Natural killer cell (primary cell): ENCODE measurements around a stretch of chr5.

- PRO-cap: no peak
Measured at GRCh38 chr5:65658565-65658808, 33.7 kb downstream of the SHLD3 start.

DNA sequence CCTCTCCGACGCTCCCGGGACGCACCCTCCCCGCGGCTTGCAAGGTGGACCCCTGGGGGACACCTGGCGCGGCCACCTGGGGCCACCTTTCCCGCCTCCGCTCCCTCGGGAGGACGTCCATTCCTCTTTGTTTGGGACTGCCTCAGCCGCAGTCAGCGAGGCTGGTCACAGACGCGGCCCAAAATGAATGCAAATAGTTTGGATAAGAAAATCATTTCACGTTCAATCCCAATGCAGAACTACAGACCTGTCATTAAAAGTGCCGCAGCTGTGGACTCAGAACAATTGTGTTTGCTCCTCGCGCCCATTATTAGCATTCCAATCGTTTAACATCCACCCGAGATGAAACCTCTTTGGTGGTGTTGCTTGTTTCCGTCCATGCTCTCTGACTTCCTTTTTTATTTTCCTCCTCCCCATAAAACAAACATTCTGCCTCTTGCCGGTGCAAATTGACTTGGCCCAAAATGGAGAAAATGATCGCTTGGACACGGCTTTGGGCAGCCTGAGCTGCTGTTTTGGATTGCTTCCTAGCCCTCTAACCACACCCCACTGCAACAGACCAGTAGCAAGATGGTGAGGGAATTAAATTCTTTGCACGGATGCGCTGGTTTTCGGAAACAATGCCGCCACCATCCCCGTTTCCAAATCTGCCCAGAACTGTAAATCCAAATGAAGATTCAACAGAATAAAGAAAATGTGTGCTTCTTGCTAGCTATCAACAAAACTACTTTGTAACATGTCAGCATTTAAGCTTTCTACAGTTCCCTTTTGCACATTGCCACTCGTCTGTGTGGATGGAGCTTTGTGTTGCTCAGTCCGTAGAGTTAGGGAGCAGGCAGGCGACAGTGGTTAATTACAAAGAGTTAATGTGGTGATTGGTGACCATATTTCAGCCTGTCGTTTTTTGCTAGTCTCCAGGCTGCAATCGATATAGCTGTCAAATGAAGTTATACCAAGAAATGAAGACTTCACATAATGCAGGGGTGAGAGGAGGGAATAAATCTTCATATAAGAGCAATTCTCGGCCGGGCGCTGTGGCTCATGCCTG, 829 bp downstream of the NLN start:
- PRO-cap: no peak

DNA sequence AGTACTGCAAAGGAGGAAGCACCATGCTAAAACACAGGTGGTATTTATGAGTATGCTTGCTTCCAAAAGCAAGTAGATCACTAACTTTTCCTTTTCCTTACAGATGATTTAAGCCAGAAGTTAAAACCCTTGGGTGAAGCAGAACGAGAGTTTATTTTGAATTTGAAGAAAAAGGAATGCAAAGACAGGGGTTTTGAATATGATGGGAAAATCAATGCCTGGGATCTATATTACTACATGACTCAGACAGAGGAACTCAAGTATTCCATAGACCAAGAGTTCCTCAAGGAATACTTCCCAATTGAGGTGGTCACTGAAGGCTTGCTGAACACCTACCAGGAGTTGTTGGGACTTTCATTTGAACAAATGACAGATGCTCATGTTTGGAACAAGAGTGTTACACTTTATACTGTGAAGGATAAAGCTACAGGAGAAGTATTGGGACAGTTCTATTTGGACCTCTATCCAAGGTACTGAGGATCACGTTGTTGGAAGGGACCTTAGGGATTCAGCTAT, 66.1 kb downstream of the NLN start:
- PRO-cap: no peak

GRCh38 chr5:65810027-65810535, 88.1 kb downstream of the NLN start:
- PRO-cap: no peak

DNA sequence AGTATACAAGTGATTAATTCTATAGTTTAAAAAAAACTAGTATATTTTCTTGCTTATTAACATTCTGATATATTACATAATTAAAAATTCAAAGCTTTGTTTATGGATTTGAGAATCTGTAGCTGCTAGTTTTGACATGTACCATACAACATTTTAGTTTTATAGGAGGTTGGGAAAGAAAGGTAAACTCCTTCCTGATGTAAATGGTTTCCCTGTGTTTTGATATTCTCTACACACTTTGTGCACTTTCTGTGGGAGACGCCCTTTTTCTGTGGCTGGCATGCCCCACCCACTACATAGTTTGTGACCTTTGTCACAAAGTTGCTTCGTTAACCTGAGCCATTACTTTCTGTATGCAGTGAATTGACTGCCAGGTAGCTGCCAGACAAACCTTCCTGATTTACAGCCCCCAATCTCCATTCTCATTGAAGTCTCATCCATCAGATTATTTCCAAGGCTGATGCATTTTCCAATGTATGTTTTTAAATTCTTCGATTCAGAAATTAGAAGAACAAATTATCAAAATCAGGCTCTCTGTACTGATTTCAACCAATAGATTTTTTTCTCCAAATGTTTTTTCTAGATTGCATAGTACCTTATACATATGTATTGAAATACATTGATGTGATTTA, 90.7 kb downstream of the NLN start:
- PRO-cap: no peak

DNA sequence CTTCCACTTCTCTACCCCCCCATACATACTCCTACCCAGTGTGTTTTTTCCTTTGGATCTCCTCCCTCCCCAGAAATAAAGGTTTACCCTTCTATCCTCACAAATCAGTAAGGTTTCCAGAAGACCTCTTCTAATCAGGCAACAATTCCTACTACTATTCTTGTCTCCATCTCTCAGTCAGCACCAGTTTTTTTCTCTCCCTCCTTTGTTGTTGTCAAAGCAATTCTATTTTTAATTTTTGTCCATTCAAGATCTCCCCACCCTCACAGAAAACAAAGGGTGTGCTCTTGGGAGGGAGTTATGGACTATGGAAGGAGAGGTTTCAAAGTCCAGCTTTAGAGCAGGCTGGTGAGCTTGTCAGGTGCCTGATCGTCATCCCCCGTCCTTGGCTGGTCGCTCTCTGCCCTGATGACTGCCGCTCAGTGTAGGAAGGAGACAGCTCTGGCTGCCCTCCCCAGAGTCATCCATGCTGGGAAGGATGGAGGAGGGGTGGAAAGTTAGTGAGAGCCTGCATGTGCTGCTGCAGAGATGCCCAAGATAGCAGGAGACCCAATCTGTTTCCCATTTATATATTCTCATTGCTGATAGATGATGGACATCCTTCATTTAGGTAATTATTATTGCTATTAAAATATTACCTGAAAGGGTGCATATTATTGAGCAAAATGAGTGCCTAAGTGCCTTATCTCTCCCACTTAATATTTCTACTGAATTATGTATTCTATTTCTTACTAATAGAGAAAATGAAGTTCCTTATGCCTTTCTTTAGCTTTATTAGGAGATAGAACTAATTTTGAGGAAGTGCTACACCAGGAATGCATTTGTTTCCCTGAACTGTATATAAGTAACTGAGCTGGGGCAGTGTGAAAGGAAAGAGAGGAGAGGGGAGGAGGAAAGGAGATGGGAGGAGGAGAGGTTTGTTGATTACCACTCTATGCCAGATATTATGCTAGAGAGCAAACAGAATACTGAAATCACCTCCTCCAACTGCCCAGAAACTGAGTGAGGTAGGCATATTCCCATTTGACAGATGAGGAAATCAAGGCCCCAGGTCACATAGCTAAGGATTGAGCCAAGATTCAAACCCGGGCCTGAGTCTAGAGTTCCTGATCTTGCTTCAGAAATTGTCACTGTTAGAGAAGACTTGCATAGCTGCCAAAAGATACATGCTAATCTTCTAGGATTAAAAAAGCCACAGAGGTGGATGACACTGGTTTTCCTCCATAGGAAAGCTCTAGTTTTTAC, 96.8 kb downstream of the NLN start:
- PRO-cap: no peak

- PRO-cap: no peak
Measured at GRCh38 chr5:65975194-65976024, 49.0 kb downstream of the ERBIN start.

GRCh38 chr5:66087039-66087606, 57.0 kb upstream of the SREK1 start:
- PRO-cap: no peak

GRCh38 chr5:66161936-66162726, 18.0 kb downstream of the SREK1 start:
- PRO-cap: no peak

GRCh38 chr5:66169435-66170237, 25.5 kb downstream of the SREK1 start:
- PRO-cap: no peak

DNA sequence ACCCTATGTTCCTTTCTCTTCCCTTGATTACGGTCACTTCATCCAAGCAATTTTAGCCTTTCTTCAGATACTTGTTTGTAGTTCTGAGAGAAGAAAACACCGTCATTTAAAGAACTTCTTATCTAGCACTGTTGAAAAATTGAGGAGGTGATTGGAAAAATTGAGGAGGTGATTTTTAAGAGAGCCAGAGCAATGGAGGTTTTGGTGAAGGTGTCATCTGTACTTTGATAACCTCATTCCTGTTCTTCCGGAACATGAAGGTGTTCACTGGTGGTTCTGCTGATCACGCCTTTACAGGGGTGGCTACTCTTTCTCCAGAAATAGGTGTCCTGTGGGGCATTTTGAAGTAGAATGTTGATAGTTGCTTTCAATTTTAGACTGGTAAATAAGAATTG, 94.4 kb downstream of the MAST4 start:
- PRO-cap: no peak

DNA sequence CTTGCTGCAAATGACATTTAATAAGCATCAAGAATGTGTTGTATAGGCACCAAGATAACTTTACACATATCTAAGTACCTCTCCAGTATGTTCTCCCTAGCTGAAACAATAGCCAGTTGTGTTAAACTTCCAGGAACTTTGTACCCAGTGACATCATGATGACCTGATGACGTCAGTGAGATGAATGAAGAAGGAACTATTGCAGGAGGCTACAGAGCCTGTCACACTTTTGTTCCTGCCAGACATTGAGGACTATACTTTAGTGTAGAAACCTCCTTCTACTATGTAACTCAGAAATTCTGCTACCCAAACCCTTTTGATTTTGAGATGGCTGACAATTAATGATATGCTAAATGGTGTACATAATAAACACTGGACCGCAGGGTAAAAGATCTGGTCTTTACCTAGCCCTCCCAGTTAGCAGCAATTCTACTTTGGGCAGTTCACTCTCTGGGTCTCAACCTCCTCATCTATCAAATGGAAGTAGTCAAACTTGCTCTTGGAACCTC, 129.7 kb downstream of the CD180 start:
- PRO-cap: no peak

GRCh38 chr5:67095336-67096237, 101.0 kb downstream of the CD180 start:
- PRO-cap: no peak

GRCh38 chr5:67166476-67167087, 30.0 kb downstream of the CD180 start:
- PRO-cap: bidirectional peak, plus-strand start at chr5:67166816, minus-strand start at chr5:67166771

DNA sequence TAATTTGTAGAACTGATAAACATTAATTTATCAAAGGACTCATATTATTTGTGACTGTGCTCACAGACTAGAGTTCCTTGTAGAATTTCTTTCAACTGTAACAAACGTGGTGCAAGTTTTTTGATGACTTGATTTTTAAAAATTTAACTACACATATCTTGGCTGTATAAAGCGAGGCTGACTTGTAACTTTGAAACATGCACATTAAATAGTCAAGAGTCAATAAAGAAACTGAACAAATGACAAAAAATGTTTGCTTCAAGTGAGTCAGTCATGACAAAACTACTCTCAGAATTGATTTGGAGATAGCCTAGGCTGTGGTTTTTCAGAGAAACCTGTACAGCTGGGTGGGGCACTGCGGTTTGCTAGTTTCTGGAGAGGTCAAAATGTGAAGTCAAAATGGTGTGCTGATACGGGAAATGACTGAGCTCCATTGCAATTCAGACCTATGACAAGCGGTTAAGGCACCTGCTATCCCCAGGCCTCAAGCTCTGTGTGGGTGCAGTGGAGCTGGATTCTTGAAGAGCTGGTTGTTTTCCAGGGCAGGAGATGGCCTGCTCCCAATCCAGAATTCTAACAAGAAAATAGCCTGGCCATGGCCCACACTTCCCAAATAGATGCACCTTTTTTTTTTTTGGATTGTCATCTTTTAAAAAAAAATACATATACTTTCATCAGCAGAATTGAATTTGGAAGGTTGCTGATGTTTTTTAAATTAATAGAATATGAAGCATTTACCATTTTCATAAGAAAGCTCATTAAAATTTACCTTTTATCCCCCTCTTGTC, 10.4 kb upstream of the CD180 start:
- PRO-cap: bidirectional peak, plus-strand start at position 397 of the sequence, minus-strand start at position 210 of the sequence

GRCh38 chr5:67221490-67222247, 25.1 kb upstream of the CD180 start:
- PRO-cap: unidirectional peak, plus-strand start at chr5:67221955

DNA sequence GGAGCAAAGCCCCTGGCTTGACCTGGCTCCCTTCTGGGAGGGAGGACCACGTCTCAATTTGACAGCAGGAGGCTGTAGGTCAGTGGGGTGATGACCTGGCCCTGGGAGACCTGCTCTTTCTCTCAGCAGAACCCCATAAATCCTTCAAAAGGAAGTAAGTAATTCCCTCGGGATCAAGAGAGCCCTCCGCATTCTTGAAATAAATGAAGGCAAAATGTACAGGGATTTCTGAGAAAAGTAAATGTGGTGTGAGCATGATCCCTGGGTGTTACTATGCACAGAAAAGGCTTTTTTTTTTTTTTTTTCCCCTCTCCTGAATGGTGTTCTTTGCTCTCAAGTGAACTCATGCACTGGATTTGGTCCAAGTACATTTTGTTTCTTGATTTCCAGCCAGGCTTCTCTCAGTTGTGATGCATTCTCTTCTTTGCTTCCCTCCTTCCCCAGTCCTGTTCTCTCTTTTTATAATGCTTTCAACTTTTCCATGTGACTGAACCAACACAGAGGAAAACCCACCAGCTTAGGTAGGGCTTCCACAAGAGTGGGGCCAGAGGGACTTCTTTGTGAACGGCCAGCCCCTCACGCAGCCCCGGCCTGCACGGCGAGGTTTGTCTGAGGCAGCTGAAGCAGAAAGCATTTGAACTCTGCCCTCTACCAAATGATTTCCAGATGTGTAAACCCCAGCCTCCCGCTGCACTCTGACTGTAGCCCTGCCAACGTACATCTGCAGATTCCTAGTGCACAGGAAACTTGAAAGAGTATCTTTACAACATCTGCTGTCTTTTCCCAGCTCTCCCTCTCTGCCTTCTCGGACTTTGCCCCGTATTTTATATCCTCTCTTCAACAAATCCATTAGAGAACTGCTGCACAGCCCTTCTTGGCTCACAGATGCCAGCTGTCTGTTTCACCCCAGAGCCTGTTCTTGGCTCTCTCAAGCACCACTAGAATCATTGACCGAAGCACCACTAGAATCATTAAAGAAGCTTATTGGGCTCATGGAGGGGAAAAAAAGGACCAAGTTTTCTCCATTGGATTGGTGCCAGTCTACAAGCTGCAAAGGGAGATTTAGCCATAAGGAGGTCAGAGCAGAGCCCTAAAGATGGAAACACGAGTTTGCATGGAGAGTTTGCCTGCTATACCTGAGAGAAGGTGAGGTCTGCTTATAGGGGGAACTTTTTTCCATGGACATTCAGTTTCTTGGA, 71.8 kb upstream of the CD180 start:
- PRO-cap: no peak

- PRO-cap: unidirectional peak, plus-strand start at chr5:67515261
Measured at GRCh38 chr5:67514879-67515587, 318.4 kb upstream of the CD180 start.

- PRO-cap: no peak
Measured at GRCh38 chr5:68254878-68255315, 39.3 kb downstream of the PIK3R1 start.

DNA sequence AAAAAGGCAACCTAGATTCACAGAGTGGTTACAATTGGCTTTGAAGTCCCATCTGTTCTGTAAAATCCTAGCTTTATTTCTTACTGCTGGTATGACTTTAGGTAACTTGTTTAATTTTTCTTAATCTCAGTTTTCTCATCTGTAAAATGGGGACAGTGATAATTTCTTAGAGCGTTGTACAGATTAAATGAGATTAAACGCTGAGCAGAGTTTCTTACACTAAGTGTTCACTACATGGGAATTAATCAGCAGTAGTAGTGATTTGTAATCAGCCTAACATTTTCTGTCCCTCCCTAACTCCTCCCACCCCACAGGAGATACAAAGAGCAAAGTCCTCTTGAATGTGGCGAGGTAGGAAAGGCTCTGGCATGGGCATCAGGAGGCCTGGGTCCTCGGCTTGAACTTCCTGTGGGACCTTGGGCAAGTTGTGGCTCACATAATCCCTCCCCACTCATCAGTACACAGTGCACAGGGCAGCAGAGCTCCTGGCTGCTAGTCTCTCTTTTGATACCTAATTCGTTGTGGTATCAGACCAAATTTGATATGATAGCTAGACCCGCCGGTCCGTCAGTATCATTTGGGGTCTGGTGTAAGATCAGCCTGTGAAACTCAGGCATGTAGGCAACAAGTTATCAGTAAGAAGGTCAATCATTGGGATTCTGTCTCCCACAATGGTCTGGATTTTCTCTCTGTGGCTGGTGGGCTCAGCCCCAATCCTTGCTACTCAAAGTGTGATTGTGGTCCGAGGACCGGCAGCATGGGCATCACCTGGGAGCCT, 49.0 kb downstream of the PIK3R1 start:
- PRO-cap: unidirectional peak, plus-strand start at position 573 of the sequence